Metastatic Breast Carcinoma in the Ovary (tissue), 3 donors: Measurements from ENCODE around the gene VAMP2.

DNA sequence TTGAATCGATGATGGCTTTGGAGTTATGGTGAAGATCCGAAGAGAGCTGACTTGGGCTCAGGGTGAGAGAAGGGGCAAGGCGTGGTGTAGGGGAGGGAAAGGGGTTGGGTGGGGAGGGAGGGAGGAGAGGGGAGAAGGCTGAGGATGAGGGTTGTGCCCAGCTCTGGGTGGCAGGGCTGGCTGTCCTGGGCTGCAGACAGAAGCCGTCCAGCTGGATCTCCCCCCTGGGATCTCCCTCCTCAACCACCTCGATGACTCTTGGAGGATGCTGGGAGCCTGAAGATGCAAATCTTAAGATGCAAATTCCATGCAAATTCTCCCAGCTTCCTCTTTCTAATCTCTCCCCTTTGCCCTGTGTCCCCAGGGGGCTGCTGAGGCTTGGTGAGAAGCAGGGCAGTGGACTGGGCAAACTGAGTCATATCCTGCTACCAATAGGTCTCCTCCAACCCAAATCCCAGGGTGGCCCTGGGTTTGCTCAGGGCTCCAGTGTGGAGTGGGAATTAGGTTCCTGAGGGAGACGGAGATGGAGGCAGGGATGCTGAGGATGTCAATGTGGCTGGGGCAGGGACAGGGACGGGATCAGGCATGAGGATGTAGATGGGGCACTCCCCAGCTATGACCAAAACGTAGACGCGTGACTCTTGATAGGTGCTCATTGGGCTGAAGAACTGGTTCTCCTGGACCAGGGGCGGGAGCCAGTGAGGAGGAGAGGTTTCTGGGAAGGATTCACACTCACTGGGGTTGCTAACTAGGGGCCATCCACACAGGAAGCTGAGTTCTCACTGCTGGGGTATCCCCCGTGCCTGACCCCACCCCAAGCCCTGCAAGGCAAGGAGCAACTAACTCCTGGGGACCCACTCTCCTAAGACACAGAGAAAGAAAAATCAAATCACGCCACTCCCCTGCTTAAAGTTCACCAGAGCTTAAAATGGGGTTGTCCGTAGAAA, 3.6 kb upstream of the ALOX12B start:
- PRO-cap, 3 experiments = no peak in any of the 3 experiments

DNA sequence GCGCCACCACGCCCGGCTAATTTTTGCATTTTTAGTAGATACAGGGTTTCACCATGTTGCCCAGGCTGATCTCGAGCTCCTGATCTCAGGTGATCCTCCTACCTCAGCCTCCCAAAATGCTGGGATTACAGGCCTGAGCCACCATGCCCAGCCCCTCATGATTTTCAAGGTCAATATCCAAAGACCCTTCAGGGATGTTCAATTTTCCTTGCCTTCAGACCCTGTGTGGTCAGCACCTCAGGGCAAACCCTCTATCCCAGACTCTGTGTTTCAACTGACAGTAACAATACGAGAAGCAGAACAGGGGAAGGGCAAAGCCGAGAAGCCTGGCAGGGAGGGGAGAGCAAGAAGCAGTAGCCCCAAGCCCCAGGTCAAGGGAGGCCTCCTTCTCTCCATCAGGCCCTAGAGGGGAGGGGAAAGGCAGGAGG, 6.7 kb downstream of the PER1 start:
- PRO-cap, 3 experiments = no peak in any of the 3 experiments

DNA sequence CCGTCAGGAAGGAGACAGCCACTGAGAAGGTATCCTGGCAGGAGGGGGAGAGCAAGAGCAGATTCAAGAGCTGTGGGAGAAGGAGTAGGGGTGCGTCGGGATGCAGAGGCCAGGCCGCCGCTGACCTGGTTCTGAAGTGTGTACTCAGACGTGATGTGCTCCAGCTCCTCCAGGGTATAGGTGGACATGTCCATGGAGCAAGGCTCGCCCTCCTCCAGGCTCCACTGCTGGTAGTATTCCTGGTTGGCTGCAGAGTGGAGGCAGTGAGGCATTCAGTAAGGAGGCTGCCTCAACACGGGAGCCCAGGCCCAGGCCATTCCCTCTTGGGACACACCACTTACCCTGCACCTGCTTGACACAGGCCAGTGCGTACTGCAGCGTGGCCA, 2.6 kb downstream of the PER1 start:
- PRO-cap, 3 experiments = no peak in any of the 3 experiments

DNA sequence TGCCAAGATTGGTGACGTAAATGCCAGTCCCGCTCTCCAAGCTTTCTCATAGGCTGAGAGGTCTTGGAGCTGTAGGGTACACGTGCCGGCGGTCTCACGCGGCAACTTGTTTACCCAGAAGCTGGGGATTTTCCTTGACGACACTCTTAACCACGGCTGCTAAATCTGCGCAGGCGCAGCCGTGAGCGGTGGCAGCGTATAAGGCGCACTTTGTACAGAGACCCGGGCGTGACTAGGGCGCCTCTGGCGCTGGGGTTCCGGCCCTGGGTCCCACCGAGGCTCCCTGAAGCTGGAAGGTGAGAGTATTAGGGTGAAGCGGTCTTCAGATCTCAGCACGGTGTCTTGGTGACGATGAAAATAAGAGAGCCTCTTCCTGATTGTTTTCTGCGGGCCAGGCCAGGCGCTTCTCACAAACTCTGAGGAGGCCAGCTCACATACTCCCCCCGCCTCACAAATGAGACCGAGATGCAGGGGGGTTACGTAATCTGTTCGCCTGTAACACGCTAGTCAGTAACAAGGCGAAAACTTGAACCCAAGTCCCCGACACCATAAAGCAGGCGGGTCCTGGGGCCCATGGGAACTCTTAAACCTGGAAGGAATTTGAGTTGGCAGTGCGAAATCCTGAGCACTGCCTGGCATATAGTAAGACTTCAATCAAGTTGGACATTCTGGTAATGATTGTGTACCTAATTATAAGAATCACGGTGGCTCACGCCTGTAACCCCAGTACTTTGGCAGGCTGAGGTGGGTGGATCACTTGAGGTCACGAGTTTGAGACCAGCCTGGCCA, 4.6 kb upstream of the PER1 start:
- PRO-cap, 3 experiments = peak in 3 of 3 experiments; most common plus-strand start position 181 of the sequence (in 3); most common minus-strand start position 409 of the sequence (in 1)

GRCh38 chr17:8162880-8163958, at the start of gene VAMP2:
TSS of gene VAMP2 (minus strand) at chr17:8162948.
- PRO-cap, 3 experiments = peak in 3 of 3 experiments; most common plus-strand start chr17:8163004 (in 3); most common minus-strand start chr17:8162948 (in 3)

DNA sequence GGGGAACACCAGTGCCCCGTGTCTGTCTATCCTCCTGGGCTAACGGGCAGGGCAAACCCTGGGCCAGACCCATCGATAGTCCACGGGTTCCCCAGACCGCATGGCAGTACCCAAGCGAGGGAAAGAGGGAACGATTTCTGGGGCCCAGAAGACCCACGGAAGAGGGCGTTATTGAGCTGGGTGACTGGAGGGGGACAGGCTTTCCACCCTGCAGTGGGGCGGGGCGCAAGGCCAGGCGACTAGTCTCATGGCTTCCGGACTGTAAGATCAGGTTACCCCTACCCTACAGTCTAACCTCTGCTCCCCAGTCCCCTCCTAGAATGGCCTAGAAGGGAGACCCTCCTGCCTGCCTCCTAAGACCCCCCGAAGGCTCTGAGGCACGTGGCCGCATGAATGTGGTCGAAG, 13.0 kb upstream of the AURKB start:
- PRO-cap, 3 experiments = peak in 3 of 3 experiments; most common plus-strand start position 213 of the sequence (in 2); most common minus-strand start position 124 of the sequence (in 1)

- PRO-cap, 3 experiments = no peak in any of the 3 experiments
These were observed 2.1 kb upstream of the RPL26 start for GRCh38 chr17:8384868-8385804.

- PRO-cap, 3 experiments = no peak in any of the 3 experiments
These were observed 15.3 kb upstream of the RNF222 start for GRCh38 chr17:8412851-8413371.

DNA sequence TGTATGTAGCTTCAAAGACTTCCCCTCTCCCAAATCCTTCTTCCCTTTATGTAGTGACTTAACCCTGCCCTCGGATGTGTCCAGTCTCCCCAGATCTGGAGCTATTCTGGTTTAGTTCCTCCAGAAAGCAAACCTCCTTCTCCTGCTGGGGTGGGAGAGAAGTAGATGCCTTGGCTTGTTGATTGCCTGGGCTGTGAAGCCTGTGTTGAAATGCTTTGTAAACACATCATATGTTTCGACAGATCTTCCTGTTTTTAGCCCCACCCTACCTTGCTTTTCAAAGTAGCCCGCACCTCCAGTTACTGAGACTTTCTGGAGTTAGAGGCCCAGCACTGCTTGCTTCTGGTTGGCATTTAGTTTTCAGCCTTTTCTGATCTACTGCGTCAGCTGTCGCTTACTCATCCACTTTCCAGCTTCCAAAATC, 17.9 kb upstream of the NDEL1 start:
- PRO-cap, 3 experiments = peak in 1 of 3 experiments; most common plus-strand start position 305 of the sequence (in 1)

DNA sequence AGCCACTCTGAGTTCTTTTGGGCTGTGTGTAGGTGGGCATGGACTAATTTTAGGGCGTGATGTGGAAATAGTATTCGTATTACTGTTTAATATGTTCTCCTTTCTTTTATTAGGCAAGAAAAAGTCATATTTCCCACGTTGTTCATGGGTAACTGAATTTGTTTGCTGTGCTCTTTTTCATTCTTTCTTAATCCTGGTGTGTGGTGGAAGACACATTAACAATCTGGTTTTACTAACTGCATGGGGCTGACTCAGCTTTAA, 27.5 kb downstream of the NDEL1 start:
- PRO-cap, 3 experiments = no peak in any of the 3 experiments

GRCh38 chr17:8888453-8889047, 21.1 kb upstream of the PIK3R6 start:
- PRO-cap, 3 experiments = no peak in any of the 3 experiments

DNA sequence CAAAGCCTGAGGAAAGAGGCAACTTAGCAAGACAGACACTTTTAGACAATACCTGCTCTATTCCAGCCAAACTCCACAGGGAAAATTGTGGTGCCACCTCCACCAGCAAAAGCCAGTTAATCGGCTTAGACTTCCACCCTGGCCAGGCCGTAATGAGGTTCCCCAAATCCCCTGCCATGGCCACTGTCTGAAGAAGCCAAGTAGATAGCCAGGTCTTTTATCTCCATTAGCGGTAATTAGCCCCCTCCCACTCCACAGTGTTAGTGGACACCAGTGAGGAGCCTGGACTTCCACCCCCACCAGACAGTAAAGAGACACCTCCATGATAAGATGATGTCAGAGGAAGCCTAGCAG, 38.3 kb downstream of the PIK3R5 start:
- PRO-cap, 3 experiments = no peak in any of the 3 experiments

GRCh38 chr17:8951068-8951691, 14.3 kb downstream of the PIK3R5 start:
- PRO-cap, 3 experiments = no peak in any of the 3 experiments

DNA sequence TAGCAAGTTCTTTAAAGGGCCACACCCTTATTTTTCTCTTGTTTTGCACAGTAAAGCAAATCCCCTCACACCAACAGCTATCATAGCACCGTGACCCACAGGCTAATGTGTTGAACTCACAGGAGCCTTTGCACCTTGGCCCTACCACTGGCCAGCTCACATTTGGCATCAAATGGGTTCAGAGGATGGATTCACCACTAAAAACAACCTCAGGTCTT, 12.2 kb downstream of the PIK3R5 start:
- PRO-cap, 3 experiments = no peak in any of the 3 experiments

GRCh38 chr17:8956161-8956863, 9.2 kb downstream of the PIK3R5 start:
- PRO-cap, 3 experiments = no peak in any of the 3 experiments

- PRO-cap, 3 experiments = no peak in any of the 3 experiments
These were observed 3.6 kb downstream of the PIK3R5 start for GRCh38 chr17:8961769-8962383.

DNA sequence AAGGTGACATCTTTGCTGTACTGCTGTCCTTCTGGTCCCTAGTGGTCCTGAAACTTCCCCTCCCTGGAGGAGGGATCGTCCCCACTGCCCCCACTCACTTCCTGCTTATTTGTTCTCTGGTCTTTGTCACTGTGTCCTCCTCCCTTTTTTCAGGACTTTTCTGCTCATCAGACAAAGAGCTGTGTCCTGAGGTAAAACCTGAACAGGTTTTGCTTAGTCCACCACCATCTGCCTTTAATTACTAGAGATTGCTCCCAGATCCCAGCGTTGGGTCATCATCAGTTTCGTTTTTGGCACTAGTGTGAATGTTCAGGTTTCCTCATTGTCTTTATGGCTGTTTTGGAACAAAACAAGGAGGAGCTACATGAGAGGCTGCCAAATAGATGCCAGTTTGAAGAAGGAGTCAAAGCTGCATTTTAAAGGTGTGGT, 195.8 kb downstream of the NTN1 start:
- PRO-cap, 3 experiments = no peak in any of the 3 experiments

GRCh38 chr17:9247310-9247909, 226.1 kb downstream of the NTN1 start:
- PRO-cap, 3 experiments = no peak in any of the 3 experiments

- PRO-cap, 3 experiments = no peak in any of the 3 experiments
These were observed 226.7 kb downstream of the NTN1 start for GRCh38 chr17:9248091-9248417.

GRCh38 chr17:9272092-9272374, 250.7 kb downstream of the NTN1 start:
- PRO-cap, 3 experiments = no peak in any of the 3 experiments